Aorta (tissue), 1 donor: ENCODE data around the genes RBM3, PLP2, PAGE4 and BMP15.

- PRO-cap, result no peak
These were observed 2.6 kb upstream of the SLC38A5 start for GRCh38 chrX:48472564-48473177.

DNA sequence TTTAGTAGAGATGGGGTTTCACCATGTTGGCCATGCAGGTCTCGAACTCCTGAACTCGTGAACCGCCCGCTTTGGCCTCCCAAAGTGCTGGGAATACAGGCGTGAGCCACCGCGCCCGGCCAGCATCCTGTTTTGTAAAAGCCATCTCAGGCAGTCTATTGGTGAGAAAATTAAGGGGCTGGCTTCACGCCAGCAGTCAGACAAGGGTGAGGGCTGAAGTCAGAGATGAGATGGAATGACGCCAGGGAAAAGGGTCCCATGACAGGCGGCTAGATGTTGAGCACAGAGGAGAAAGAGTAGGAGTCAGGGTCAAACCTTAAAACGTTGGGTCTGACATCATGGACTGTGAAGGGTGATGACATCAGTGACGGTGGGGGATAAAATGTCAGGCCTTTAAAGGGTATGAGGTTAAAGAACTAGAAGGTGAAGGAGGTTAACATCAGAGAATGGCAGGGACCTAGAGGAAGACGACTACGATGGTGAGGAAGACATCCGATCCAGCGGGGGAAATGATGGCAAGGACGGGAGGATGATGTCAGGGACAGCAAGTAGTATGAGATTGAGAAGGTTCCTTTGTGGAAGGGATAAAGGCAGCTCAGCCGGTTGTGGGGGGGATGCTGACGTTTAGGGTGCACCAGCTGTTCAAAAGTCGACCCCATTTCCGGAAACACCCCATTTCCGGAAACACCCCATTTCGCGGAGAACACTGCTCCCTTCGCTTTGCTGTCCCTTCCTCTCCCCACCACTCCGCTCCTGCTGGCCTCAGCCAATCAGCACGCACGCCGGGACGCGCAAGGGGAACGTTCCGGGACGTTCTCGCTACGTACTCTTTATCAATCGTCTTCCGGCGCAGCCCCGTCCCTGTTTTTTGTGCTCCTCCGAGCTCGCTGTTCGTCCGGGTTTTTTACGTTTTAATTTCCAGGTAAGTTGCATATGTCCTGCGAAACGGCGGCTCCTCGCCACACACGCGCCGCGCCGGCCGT, at the start of gene RBM3:
RBM3 (plus strand) TSS at position 833 of the 983 bp plus-strand sequence.
- PRO-cap, result no peak

- PRO-cap, result bidirectional peak, plus-strand start at chrX:48676609, minus-strand start at chrX:48676365; unidirectional peak, plus-strand start at chrX:48676826
These were observed 6.8 kb upstream of the WAS start for GRCh38 chrX:48676516-48677505.

DNA sequence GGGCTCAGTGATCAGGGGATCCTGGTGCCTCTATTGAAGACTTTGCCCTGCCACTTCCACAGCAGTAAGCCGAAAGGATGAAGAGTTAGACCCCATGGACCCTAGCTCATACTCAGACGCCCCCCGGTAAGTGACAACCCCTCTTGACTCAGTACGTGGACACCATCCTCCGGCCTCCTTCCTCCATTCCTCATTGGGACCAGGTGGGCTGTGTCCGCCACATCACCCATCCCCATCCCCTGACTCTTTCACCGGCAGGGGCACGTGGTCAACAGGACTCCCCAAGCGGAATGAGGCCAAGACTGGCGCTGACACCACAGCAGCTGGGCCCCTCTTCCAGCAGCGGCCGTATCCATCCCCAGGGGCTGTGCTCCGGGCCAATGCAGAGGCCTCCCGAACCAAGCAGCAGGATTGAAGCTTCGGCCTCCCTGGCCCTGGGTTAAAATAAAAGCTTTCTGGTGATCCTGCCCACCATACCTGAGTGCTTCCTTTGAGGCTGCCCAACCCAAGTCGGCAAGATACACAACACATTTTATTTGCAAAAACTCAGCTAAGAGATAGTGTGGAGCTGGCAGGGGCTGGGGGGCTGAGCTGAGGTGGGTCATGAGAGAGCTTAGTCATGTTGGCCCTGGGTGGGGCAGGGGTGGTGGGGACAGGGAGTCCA, 5.1 kb downstream of the PQBP1 start:
- PRO-cap, result no peak

DNA sequence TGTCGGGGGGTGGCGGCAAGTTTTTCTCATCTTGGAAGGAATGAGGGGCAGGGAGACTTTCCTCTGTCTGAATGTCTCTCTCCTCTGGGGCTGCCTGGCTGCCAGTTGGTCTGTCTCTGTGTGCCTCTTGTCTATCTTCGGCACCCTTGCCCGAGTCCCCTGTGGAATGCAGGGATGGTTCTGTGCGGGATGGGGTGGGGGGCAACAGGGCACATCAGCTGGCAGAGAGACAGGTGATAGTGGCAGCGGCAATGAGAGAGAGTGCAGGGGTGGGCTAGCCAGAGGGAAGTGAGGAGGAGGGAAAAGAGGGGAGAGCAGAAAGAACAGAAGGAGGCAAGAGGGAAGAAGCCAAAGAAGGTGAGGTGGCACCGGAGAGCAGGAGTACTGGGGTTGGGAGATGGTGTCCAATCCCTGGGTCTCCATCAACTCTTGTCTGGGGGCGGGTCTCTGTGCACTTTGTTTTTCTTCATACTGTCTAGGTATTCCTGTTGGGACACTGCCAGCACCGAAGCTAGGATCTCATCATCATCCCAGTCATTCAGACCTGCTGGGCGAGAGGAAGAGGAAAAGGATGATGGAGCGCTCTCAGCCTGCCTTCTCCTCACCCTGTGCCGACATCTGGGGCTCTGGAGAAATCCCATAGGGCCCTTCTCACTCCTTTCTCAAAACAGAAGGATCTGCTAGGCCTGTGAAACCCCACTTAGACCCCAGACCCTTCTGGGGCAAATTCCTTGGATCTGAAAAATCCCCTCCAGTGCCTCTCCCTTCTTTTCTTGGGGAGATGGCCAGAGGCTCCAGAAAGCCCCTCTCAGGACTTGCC, 4.1 kb upstream of the PIM2 start:
- PRO-cap, result no peak

- PRO-cap, result no peak
These were observed 3.8 kb downstream of the OTUD5 start for GRCh38 chrX:48953574-48954115.

- PRO-cap, result unidirectional peak, plus-strand start at chrX:48971514
These were observed 537 bp downstream of the KCND1 start for GRCh38 chrX:48970972-48971642.

DNA sequence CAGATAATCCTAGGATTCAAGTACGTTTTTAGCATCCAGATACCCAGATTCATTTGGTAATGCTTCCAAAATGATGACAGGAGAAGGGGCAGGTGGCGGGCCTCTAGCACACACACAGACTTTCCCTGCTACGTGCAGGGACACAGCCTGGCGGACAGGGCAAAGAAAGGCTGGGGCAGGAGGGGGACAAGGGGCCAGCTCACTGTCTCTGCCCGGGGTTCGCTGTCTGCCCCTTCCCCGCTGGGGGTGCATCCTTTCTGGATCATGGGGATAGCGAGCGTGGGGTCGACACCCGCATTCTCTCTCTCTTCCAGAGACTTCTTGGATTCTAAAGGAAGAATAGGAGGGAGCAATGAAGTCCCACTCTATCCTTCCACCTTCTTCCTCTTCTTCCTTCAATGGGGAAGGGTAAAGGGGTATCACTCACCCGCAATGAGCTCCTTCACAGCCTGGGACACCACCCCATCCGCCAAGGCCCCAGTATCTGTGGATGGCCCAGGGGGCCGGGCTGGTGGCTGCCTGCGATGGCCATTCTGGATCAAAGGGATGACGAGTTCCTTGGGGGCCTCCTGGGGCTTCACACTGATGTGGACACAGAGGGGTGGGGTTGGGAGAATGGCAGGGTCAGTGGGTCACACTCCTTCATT, 1.2 kb downstream of the GPKOW start:
- PRO-cap, result no peak

DNA sequence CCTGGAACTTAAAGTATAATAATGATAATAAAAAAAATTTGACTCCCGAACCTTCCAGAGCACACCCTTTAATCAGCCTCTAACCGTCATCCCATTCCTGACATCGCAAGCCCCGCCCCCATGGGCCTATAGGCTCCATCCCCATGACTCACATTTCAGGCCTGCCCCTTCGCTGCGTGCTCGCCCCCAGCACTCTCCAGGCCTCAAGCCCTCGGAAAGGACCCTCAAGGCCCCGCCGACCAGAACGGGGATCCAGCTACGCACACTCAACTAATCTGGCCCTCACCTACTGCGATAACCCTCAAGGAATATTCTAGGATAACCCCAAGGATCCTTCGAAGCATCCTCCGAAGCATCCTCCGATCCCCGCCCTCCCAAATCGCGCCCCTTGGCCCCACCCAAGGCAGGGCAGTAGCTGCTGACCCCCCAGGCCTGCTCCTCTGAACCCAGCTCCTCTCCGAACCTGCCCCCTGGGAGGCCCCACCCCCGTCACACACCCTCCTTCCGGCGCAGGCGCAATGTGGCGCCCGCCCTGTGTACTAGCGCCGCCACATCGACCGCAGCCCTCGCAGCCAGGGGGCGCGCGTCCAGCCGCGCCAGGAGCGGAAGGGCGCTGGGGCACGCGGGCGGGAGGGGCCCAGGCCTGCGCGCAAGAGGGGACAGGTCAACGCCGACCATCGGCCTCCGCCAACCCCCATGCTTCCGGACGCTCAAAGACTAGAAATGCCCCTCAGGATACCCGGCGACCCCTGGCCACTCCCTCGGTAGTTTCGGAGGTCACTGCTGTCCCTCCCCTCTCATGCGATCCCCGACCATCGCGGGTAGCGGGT, 6.5 kb upstream of the MAGIX start:
- PRO-cap, result bidirectional peak, plus-strand start at position 235 of the sequence, minus-strand start at position 70 of the sequence; bidirectional peak, plus-strand start at position 602 of the sequence, minus-strand start at position 465 of the sequence

DNA sequence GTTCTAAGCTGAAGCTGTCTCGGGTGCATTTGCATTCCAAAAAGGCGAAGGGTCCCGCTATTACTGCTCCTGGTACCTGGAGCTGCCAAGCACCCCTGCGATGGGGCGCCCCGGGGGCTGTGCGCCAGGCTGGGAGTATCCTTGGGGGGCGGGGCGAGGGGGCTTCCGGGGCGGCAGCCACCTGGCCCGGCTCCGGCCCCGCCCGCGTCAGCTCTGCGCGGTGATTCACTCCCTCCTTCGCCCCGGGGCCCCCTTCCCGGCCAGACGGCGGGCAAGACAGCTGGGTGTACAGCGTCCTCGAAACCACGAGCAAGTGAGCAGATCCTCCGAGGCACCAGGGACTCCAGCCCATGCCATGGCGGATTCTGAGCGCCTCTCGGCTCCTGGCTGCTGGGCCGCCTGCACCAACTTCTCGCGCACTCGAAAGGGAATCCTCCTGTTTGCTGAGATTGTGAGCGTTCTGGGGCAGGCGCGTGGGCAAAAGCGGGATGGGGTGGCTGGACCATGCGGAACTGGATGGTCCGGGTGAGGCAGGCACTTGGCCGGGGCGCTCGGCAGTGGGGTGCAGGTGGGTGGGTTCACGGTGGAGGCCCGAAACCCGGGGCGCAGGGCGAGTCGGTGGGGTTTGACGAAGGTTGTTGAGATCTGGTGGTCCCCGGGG, at the start of gene PLP2:
PLP2 (plus strand) TSS at position 253 of the 661 bp plus-strand sequence.
- PRO-cap, result bidirectional peak, plus-strand start at position 263 of the sequence, minus-strand start at position 209 of the sequence

DNA sequence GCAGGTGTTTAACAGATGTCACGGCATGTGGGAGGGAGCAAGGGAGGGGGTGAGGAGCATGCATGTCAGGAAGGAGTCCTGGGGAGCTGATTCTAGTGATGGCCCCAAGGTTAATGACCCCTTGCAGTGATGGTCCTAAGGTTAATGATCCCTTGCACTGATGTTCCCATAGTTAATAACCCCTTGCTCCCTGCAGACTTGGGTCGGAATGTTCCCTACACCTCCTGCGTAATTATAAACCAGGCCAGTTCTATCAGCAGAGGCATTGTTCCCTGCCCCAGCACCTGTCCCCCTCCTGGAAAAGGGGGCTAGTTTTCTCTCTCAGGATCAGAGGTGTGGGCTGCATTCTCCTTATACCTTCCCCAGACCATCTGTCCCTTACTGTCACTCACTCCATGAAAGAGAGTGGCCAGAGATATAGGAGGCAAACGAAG, 2.3 kb upstream of the FOXP3 start:
- PRO-cap, result no peak

DNA sequence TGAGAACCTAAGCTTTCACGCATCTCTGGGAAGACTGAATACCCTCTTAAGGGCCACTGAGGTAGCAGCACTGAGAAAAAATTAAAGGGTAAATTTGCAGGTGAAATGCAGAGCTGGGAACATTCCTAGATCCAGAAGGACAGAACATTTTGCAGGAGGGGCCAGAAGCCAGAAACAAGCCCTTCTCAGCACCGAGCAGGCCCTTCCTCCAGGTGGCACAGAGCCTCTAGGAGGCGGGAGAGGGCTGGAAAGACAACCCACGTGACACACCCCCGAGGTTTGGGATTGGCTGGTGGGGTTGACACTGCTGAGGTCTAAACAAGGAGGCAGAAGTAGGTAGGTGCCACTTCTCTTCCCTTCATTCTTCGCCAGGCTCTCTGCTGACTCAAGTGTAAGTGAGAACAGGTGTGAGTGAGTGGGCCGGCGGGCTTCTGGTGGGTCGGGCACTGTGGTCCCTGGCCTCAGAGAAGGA, at the start of gene PAGE4:
PAGE4 (plus strand) TSS at position 343 of the 472 bp plus-strand sequence.
- PRO-cap, result no peak

DNA sequence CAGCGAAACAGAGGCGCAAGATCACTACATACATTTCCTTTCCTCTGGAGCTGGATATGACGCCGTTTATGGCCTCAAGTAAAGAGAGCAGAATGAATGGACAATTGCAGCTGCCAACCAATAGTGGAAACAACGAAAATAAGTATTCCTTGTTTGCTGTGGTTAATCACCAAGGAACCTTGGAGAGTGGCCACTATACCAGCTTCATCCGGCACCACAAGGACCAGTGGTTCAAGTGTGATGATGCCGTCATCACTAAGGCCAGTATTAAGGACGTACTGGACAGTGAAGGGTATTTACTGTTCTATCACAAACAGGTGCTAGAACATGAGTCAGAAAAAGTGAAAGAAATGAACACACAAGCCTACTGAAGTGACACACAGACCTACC, 2.0 kb downstream of the USP27X start:
- PRO-cap, result no peak

DNA sequence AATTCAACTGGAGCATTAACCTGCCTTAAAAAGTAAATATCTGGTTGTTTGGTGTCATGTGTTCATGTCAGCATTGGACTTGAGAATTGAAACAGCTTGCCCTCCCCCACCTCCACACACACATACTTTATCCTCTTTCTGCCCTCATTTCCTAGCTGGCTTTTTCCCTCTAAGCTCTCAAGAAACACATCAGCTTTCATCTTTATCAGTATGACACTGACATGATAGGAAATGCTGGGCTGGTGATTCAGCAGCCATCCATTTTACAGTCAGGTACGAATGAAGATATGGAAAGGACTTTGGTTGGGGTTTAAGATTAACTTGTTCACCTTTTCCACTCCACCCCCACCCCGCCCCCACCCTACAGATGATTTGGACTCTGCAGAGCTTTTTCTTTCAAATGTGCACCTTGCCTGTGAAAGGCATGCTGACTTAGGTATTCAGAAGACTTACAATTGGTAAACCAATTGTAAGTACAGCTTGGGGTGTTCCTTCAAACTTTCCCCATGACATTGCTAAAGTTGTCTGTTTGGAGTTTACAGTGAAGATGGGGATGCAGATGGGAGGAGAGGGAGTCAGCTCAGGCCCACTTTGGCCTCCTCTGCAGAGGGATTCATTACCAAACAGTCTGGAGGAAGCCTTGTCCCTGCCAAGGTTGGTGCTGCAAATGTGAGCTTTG, 132.5 kb downstream of the AKAP4 start:
- PRO-cap, result no peak

DNA sequence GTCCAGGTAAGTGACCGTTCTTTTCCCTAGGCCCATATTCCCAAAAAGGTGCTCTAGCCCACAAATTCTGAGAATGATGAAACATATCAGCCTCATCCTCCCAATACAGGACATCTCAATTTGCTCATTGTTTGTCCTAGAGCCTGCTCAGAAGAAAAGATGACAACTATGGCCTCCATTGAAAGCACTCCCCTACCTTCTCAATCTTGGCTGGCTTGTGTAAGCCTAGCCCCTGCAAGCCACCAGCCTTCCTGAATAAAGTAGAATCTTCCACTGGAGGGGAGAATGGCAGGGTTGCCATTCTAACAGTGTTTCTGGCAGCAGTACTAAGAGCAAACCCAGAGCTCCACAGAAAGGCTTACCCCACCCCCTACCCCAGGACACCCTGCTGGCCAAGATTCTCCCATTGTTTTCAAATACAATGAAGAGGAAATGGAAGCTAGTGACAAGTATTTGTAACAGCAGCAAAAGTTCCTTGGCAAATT, 124.0 kb upstream of the DGKK start:
- PRO-cap, result no peak

DNA sequence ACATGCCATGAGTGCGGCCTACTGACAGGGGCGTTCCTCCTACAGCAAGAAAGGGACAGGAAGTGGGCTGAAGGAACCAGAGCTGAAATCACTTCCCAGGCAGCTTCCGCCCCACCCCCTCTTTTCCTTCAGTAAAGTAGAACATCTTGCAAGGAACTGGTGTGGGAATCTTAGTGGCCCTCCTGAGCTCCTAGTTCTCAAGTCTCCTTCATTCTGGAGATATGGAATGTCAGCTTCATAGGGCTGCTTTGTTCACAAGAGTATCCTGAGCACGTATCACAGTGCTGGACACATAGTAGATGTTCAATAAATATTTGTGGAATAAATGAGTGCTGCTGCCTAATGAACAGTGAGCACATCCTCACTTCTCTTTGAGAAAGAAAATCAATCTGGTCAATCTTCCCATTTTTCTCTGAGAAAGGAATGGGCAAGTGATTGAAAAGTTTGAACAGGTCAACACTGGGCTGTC, 167.7 kb upstream of the DGKK start:
- PRO-cap, result no peak

DNA sequence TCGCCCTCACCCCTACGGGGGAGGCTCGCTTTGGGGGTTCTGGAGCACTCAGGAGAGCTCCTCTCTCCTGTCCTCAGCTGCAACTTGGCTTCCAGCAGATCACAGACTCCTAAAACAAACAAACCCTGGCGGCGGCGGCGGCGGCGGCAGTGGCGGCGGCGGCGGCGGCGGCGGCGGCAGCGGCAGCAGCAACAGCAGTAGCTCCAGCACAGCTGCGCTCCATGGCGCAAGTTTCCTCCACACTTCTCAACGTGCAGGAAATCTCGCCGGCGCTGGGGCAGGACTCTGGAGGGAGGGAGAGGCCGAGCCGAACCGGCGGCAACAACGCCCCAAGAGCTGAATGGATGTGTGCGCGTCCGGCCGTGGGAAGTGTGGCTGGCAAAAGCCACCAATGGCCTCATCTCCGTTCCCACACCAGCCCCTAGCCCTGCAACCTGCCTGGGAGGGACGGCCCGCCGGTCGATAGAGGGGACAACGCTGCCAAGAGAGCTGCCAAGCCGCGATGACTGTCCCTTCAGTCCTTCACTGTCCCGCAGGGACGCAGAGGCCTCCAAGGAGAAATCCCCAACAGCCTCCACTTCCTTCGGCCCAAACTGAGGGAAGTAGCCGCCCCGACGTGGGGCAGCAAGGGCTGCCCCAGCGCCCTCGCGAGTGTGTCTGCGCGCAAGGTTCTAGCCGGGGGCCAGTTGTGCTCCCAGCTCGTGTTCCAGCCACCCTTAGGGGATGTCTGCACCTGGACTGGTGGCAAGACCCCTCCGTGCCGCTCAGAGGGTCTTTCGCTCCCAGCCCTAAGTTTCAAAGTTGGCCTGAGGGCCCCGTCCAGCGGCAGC, 769 bp downstream of the SHROOM4 start:
- PRO-cap, result no peak

DNA sequence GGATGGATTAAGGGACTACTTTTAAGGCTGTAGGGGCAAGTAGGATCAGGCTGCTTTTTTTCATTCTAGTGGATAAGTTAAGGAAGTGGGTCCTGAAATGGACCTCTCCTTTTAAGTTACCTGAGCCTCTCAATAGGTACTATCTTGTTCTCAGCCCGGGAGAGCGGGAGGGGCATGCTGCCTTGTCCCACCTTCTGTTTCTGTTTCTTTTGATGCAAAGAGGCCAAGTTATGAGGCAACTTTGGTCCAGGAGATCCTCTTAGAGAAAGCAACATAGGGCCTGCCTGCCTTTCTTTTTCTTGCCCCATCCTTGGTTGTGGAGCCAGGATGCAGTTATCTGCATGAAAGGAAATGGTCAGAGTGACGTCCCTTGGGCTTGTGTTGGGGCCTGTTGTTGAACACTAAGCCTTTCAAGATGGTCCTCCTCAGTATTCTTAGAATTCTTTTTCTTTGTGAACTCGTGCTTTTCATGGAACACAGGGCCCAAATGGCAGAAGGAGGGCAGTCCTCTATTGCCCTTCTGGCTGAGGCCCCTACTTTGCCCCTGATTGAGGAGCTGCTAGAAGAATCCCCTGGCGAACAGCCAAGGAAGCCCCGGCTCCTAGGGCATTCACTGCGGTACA, at the start of gene BMP15:
BMP15 (plus strand) TSS at position 367 of the 623 bp plus-strand sequence.
- PRO-cap, result no peak

DNA sequence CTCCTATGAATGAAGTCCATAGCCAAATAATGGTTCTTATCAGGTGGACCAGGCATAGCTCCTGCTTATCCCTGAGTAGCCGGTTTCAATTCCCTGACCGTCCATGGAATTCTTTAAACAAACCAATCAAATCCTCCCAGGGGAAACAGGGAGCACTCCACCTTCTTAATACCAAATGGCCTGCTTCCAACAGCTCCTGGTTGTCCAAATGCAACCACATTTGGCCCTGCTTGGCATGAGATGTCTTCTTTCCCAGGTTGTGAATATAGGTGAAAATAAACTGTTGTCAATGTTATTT, 43.0 kb downstream of the CENPVL3 start:
- PRO-cap, result no peak

DNA sequence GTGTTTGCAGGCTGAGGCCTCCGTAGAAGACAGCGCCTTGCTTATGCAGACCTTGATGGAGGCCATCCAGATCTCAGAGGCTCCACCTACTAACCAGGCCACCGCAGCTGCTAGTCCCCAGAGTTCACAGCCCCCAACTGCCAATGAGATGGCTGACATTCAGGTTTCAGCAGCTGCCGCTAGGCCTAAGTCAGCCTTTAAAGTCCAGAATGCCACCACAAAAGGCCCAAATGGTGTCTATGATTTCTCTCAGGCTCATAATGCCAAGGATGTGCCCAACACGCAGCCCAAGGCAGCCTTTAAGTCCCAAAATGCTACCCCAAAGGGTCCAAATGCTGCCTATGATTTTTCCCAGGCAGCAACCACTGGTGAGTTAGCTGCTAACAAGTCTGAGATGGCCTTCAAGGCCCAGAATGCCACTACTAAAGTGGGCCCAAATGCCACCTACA, 1.6 kb downstream of the MAGED1 start:
- PRO-cap, result no peak